Parietal lobe (tissue), 2 donors: ENCODE measurements around a stretch of chr3.

- RAMPAGE, long total RNA = no peak
These were observed 29.8 kb upstream of the TNFSF10 start for GRCh38 chr3:172553007-172553502.

DNA sequence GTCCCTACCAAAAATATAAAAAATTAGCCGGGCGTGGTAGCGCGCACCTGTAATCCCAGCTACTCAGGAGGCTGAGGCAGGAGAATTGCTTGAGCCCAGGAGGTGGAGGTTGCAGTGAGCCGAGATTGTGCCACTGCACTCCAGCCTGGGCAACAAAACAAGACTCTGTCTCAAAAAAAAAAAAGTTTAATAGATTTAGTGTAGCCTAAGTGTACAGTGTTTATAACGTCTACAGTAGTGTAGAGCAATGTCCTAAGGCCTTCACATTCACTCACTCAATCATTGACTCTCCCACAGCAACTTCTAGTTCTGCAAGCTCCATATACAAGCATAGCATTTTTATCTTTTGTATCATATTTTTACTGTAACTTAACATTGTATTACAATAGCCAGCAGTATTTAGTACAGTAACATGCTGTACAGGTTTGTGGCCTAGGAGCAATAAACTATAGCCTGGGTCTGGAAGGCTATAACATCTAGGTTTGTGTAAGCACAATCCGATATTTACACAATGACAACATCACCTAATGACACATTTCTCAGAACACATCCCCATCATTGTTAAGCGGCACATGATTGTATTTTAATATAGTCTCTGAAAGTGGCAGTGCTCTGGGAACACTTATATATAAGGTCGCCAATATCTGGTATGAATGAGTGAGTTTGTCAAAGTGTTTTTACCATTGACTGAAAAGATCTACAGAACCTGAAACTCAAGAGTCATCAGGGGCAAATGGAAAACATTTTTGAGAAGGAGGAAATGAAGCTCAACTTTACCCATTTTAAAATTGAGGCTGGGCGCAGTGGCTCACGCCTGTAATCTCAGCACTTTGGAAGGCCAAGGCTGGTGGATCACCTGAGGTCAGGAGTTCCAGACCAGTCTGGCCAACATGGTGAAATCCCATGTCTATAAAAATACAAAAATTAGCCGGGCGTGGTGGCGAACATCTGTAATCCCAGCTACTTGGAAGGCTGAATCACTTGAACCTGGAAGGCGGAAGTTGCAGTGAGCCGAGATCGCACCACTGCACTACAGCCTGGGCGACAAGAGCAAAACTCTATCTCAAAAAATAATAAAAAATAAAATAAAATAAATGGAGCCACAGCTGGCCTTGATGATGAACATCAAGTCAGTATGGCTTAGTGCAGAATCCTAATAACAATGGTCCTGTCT, 38.7 kb upstream of the TNFSF10 start:
- RAMPAGE, long total RNA = no peak

GRCh38 chr3:172607838-172608208, 84.6 kb upstream of the TNFSF10 start:
- RAMPAGE, long total RNA = no peak

DNA sequence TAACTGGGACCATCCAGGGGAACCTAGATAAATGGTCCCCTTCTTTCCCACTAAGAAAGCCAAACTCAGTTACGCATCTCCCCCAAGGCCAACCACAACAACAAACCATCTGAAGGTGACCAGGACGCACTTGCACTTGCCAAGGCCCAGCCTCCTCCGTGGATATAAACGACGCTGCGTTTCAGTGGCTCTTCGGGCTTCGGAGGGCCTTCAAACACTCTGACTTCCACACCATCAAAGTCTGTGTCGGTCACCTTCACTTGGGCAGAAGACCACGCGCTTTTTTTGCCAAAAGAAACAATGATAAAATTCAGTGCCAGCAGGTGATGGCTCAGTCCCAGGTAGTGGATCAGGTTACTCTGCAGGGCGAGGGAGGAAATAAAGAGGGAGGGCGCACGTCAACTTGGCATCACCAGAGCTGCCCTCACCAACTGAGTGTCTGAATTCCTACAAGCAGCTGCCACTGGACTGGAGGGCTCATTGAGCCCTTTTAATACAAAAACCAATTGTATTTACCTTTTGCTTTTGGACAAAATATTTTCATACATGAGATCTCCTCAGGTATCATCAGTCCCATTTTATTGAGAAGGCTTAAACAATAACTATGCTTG, 63.0 kb downstream of the NCEH1 start:
- RAMPAGE, long total RNA = no peak

DNA sequence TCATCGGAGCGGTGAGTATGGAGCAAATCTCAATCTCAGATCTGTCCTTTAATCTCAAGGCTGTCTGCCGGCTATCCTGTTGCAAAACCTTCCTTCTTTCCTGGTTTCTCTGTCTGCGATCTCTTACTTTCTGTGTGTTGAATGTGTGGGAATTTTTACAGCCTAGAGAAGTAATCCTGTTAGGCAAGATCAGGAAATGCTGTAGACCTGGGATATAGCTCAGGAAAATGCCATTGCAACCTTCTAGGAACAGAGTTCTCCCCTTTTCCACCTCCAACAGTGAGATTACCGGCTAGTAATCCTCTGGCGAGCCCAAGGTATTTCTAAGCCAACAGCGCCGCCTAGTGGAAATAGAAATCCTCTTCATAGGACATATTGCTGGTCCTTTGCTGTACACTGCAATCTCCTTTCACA, 44.2 kb downstream of the NCEH1 start:
- RAMPAGE, long total RNA = no peak

DNA sequence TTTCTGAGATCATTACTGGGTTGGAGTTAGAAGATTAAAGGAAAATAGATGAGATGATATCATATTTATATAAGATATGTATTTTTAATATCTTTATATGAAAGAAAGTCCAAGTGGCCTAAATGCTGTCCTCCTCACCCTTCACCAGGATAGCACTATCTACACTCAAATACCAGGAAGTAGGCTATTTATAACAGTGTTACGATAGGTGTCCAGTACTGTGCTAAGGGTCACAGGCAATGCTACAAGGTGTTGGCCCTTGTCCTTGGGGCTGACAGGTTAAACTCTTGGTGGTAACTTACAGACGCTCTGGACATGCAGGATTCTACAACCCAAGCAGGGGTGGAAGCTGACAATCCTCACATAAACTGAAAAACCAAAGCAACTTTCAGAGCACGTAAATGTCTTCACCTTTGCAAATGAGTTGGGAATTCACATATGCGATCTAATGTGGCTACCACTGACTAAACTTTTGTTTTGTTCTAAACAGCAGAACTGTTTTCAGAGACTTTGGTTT, 22.3 kb downstream of the NCEH1 start:
- RAMPAGE, long total RNA = no peak

GRCh38 chr3:173396205-173397019, 1.1 kb upstream of the NLGN1 start:
- RAMPAGE, long total RNA = no peak

DNA sequence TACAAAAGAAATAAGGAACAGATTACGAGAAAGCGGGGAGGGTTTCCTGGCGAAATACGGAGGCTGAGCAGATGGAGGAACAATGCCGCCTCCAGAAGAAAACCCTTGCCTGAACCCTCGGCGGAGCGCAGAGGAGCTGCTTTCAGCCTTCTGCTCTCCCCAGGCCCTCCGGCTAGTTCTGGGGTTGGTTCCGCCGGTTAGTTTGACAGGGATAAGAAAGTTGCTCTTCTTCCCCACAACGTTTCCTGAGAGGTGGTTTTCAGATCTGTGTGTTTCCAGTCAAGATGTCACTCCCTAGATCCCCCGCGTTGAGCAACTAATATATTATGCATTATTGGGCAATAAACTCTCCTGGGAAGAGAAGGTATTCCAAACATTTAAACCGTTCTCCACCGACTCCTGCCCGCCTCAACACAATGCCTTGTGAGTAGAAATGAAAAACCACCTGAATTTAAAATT, 550 bp downstream of the NLGN1 start:
- RAMPAGE, long total RNA = no peak

- RAMPAGE, long total RNA = no peak
These were observed 187.8 kb downstream of the NLGN1 start for GRCh38 chr3:173585063-173585999.

DNA sequence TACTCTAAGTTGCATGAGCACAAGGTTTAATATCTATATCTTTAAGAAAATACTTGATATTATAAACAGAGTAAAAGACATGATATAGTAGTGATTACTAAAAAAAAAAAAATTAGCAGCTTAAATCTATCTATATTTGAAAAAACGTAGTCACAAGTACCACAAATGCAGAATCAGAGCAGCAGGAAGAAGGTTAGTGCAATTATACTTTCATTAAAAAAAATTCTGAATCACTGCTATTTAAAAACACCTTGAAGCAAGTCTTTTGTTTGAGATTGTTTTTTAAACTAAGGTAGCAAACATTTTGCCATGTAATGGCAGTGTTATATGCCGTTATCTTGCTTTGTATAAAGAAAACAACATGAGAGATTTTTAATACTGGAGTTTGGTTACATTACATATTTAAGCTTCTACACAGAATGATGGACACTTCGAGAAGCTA, 173.3 kb downstream of the TBL1XR1 start:
- RAMPAGE, long total RNA = no peak

DNA sequence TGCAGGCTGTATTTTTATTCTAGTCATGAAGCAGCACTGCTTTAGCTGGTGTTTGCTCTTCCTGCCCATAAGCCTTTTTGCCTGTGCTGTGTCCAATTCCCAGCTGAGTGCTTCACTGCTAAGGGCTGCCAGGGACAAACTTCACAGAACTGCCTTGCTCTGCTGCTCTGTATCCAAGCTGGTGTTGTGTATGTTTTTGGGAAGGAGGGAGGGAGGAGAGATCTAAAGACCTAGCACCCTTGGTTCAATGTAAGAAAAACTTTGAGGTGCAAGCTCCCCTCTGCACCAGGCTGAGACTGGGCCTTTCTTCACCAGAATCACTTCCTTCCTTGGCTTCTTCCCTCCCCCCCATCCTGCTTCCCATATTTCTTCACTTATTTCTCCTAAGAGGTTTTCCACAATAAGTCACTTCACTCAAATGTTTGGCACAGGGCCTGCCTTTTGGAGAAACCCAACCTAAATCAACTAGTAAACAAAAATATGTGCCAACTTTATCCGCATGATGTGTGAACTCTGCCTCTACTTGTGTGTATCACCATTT, 156.1 kb downstream of the TBL1XR1 start:
- RAMPAGE, long total RNA = no peak

GRCh38 chr3:177046709-177047662, 150.3 kb downstream of the TBL1XR1 start:
- RAMPAGE, long total RNA = no peak

- RAMPAGE, long total RNA = no peak
These were observed 80.8 kb downstream of the TBL1XR1 start for GRCh38 chr3:177116220-177117130.

DNA sequence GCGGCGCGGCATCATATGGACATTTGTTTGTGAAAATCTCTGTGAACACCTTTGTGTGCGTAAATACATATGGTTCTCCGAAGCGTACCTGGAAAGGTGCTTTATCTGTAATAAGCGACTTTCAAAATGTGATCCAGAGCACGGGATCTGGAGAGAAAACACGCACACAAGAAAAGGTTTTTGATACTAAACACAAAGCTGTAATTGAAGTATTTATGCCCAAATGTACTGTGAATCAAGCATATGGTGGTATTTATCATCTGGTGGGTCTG, 713 bp upstream of the TBL1XR1 start:
- RAMPAGE, long total RNA = no peak

- RAMPAGE, long total RNA = no peak
These were observed 14.6 kb upstream of the TBL1XR1 start for GRCh38 chr3:177211555-177212544.

DNA sequence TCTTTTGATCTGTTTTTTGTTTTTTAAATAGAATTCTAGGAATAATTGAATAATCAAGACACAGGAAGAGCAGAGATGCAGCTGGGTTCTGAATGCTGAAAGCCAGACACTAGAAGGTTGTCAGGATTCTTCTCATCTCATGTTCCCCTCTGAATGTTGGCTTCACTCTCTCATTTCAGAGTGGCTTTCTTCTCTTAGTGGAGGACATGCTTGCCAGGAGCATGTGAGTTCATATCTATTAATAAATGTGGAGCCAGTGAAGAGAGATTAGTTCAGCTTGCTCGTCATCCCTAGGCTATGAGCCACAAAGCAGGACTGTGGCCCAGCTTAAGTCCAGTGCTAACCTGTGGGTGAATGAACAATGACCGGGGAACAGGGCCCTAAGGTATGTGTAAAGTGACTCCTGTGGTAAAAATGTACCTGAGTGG, 96.8 kb upstream of the TBL1XR1 start:
- RAMPAGE, long total RNA = no peak

GRCh38 chr3:177427075-177427828, 230.0 kb upstream of the TBL1XR1 start:
- RAMPAGE, long total RNA = no peak

GRCh38 chr3:177672646-177672887, 475.3 kb upstream of the TBL1XR1 start:
- RAMPAGE, long total RNA = no peak

GRCh38 chr3:178454846-178455158, 81.4 kb upstream of the KCNMB2 start:
- RAMPAGE, long total RNA = no peak

DNA sequence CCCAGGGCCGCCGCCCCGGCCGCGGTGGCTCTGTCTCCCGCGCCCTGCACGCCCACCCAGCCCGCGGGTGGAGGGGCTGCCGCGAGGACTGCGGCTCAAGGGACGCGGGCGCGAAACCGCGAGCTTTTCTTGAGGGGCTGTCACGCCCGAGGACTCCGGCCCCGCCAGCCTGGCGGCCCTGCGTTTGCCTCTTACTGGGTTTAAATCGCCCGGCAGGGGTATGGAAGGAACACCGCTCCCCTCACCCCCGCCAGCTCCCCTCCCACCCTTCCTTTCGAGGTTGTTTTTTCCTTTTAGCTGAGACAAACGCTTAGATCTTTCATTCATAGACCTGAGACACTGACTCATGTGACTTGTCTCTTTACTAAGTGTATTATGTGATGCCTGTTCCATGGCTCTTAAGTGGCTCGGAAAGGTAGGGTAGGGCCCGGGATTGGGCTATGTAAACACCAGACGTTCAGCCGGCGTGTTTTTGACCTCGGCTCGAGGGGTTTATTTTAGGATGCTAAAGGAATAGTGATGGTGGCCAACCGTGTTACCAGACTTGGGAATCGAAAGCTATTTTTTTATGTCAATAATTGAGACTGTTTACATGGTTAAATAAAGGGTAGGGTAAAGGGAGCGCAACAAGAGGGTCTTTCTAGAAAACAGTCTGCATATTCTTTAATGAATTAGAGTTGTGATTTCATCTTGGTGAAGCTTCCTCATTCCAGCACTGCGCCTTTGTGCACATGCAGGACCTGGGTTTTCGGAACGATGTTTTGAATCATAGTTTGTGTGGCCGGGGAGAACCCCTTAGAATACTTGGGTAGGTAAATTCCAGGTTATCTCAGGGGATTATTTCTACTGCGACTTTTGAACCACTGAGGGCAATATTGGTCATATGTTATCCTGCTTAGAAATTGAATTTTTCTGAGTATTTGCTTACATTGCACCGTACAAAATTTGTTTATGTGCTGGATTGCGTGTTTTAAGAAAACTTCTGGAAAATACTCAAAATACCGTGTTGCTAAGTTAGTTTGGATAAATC, 1.1 kb downstream of the PIK3CA start:
- RAMPAGE, long total RNA = no peak